Measurements from ENCODE around the gene LRGUK.

GRCh38 chr7:131031262-131032062 is 296.2 kb upstream of the MKLN1 start:
- RAMPAGE, long total RNA = no peak
- RRBS = no CpG with 5 or more reads among the region's 9 CpGs

- RAMPAGE, long total RNA = no peak
- RRBS = no CpG with 5 or more reads among the region's 6 CpGs
These were observed 294.2 kb upstream of the MKLN1 start for GRCh38 chr7:131033429-131033894.

DNA sequence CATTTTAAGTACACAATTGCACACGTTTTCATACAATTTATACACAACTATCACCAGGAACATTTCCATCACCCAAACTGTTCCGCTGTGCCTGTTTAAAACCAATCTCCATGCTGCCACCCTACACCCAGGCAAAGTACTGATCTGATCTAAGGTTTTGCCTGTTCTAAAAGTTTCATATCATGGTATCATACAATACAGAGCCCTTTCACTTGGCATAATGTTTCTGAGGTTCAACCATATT is 282.9 kb upstream of the MKLN1 start:
- RAMPAGE, long total RNA = no peak
- RRBS = no CpG with 5 or more reads among the region's 2 CpGs

DNA sequence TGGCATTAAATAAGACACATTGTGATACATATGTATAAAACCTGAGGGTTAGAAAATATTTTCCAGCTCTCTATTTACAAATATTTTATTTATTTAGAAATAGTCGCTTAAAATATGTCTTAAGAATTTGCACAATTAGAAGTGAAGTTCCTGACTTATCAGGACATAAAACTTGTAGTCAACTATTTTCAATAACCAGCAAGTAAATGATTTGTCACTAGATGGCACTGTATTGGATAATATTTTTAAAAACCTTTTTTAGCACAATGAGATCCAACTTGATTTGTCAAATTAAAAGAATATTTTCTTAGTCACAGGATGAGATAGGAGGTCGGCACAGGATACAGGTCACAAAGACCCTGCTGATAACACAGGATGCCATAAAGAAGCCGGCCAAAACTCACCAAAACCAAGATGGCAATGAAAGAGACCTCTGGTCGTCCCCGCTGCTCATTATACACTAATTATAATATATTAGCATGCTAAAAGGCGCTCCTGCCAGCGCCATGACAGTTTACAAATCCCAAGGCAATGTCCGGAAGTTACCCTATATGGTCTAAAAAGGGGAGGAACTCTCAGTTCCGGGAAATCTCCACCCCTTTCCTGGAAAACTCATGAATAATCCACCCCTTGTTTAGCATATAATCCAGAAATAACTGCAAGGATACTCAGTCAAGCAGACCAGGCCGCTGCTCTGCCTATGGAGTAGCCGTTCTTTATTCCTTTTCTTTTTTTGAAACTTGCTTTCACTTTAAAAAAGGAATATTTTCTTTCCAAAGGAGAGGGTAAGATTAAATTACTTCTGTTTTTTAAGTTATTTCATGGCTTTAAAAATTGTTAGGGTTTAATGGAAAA is 255.8 kb upstream of the MKLN1 start:
- RAMPAGE, long total RNA = no peak
- RRBS = no CpG with 5 or more reads among the region's 11 CpGs

DNA sequence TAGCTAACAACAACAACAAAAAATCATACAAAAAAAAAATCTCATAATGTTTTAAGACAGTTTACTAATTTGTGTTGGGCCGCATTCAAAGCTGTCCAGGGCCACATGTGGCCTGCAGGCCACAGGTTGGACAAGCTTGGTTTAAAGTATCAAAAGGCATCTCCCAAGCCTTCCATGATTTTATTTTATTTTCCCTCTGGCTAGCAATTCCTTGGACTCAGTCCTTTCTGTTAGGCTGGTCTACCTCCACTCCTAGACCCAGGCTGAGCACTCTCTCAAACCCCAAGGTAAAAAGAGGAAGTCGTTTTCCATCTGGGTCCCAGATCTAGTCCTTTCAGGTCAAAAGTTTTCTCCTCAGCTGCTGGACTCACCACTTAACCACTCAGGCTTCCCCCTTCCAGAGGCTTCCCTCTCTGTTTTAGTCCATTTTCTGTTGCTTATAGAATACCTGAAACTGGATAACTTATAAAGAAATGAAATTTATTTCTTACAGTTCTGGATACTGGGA is 252.3 kb upstream of the MKLN1 start:
- RAMPAGE, long total RNA = no peak
- RRBS = no CpG with 5 or more reads among the region's 2 CpGs

- RAMPAGE, long total RNA = no peak
- RRBS = 2% methylated on average over 12 of the region's 16 CpGs
These were observed 220.5 kb upstream of the MKLN1 start for GRCh38 chr7:131107305-131107538.

DNA sequence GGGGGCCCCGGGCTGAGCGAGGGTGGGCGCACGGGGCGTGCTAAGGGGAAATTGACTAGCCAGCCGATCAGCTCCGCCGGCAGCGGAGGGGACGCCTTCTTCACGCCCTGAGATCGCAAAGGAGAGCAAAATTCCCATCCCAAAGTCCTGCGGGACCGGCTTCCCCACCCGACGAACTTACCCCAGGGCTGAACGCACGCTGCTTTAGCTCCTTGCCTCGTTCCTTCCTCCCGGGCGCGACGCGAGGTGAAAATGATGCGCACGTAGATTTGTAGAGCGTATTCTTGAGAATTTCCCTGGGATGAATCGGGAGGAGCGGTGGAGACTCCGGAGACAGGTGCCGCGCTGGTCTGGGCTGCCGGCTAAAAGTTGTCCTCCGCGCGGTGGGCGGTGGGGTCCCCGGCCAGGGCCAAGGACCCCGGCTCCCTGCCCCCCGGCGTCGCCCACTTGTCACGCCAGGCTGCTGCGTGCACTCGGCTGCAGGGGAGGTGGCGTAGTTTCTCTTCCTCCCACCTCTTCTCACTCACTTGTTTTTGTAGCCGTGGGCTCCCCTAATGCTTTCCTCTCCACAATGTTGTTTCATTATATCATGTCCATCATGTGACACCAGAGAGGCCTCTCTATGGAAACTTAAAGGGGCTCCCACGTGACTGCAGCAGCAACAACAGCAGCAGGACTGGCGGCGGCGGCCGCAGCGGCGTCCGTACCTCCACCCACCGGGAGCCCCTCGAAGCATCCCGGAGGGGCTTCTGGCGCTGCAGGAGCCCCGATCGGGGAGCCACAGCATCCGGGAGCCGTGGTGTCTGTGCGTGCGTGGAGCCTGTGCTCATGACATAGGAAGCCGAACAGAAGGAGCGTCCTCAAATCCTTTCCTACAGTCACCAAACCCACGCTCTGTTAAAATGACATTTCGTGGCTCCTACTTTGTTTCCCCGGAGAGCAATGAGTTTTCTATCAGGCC is 219.9 kb upstream of the MKLN1 start:
- RAMPAGE, long total RNA = no peak
- RRBS = 2% methylated on average over 38 of the region's 70 CpGs

- RAMPAGE, long total RNA = no peak
- RRBS = no CpG with 5 or more reads among the region's 5 CpGs
These were observed 203.3 kb upstream of the MKLN1 start for GRCh38 chr7:131124294-131124867.

DNA sequence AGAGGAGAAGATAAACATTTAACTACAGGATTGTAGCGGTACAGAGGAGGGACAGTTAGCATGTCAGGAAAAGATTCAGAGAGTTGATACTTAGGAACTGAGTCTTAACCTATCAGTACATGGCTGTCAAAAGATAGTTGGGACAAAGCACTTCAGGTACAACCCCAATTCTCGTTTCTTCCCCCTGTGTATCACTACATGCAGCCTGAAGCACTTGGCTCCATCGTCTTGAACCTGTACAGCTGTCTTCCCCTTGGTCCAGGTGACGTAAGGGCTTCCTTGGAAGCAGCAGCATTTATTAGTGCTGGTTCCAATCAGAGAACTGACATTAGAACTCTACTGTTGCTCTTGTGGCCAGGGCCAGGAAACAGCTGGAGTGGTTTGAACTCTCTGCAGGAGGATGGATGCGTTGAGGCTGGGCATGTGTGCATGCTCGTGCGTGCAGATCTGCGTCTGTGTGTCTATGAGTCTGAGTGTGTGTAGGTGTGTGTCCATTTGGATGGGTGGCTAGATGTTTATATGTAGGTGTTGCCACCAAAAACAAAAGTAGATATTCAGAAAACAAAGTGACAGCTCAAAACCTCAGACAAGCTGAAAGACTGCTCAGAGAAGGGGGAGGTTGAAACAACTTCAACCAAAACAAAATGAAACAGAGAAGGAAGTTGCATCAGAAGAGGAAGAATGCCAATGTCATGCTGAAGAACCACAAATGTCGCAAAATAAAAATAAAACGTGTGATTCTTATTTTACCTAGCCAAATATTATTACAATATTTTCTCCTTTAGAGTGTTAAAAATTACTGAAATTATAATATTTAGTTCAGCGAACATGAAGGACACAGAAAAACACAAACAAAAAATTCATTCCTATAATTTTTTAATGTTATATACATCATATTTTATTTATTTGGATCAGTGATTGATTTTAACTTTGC is 96.2 kb upstream of the MKLN1 start:
- RAMPAGE, long total RNA = no peak
- RRBS = no CpG with 5 or more reads among the region's 11 CpGs

DNA sequence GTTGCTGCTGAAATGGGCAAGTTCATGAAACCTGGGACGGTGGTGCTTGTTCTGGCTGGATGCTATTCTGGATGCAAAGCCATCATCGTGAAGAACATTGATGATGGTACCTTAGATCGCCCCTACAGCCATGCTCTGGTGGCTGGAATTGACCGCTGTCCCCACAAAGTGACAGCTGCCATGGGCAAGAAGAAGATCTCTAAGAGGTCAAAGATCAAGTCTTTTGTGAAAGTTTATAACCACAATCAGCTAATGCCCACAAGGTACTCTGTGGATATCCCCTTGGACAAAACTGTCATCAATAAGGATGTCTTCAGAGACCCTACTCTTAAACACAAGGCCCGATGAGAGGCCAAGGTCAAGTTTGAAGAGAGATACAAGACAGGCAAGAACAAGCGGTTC is 85.1 kb upstream of the MKLN1 start:
- RAMPAGE, long total RNA = no peak
- RRBS = no CpG with 5 or more reads among the region's 6 CpGs

DNA sequence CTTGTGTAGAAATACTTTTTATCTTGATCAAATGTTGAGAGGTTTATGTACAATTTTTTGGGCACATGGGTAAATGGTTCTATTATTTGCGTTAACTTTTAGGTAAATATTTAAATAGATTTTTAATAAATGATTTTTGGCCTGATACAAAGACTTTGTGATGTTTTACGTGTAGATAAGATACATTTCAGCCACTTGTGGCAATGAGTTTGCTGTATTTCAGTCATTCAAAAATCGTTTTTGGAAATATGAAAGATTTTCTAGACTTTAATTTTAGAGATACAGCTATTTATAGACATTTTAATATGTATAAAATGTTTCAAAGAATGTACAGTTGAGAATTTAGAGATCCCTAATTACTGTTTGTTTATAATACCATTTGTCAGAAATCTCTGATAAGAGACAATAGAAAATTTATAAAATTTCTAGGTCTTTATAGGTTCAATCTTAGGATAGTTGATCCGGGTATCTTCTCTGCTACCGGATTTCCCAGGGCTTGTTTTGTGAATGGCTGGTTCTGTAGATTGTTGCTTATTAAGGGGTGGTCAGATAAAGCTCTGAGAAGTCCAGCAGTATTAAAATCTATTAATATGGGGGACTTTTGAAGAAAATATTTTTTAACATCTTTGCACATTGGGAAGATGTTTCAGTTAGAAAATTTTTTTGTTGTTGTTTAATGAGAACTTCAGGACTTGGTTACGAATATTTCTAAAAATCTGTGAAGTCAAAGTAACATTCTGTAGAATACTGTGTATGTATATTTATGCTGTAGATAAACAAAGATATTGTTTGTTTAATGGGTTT is 7.1 kb downstream of the MKLN1 start:
- RAMPAGE, long total RNA = no peak
- RRBS = no CpG with 5 or more reads among the region's 6 CpGs

GRCh38 chr7:131399024-131399515 is 71.4 kb downstream of the MKLN1 start:
- RAMPAGE, long total RNA = no peak
- RRBS = no CpG with 5 or more reads among the region's 4 CpGs

DNA sequence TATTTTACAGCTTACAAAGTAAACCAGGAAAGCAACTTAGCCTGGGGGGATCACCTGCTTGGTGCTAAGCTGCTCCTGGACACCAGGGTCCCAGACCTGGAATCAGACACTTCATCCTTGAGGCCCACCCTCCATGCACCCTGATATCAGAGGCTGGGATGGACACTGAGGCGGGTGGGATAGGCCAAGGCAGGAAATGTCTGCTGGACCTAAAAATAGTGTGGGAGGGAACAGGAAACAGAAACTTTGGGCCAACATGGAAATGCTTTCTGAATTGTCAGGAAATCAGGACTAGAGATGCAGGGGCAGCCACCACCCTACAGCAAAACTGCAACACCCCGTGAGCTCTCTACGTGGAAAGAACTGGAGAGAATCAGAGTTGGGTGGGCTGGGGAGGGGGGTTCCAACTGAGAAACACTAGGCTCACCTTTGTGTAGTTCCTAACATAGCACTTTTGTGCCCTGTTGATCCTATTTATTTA is 101.5 kb upstream of the PODXL start:
- RAMPAGE, long total RNA = no peak
- RRBS = no CpG with 5 or more reads among the region's 3 CpGs

DNA sequence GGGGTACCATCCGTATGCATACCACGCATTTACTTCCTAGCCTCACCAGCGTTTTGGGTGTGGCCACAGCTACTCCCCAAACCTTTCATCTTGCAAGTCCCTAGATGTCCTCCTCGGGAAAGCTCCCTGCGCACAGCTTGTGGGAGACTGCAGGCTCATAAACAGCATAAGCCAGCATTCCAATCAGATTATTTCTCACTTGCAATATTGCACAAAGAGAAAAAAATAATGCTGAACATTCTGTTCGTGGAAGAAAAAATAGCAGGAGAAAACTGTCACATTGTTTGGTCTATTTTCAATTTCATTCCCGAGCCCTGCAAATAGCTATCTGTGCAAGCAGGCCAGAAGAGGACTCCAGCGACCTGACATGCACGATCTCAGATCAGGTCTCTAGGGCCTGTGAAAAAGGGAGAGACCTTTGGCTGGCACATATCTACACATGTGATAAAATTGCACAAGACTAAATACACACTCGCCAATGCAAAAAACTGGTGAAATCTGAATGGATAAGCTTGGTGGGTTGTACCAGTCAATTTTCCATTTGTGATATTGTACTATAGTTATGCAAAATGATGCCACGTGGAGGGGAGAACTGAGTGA is 175.5 kb downstream of the PLXNA4 start:
- RAMPAGE, long total RNA = no peak
- RRBS = no CpG with 5 or more reads among the region's 11 CpGs

DNA sequence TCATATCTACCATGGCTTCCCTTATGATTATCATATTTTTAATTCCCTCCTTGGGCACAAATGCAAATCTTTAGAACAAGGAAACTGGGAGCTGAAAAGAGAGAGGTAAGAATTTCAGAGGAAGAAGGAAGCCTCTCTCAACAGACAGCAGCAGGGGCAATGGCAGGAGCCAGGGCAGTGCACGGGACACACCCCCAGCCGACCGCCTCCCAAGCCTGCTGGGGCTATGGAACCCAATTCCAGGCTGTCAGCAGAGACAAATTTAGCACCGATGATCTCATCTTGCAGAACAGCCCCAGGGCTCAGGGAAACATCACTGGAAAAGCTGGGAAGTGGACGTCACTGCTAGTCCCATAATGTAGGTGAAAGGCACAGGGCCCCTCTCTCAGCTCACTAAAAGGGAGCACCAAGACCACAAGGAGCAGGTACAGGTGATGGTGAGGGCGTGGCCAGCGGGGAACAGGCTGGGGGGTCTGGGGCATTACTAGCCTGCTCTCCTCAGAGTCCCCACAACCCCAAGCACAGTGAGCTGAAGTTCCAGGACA is 103.8 kb downstream of the PLXNA4 start:
- RAMPAGE, long total RNA = no peak
- RRBS = no CpG with 5 or more reads among the region's 7 CpGs

DNA sequence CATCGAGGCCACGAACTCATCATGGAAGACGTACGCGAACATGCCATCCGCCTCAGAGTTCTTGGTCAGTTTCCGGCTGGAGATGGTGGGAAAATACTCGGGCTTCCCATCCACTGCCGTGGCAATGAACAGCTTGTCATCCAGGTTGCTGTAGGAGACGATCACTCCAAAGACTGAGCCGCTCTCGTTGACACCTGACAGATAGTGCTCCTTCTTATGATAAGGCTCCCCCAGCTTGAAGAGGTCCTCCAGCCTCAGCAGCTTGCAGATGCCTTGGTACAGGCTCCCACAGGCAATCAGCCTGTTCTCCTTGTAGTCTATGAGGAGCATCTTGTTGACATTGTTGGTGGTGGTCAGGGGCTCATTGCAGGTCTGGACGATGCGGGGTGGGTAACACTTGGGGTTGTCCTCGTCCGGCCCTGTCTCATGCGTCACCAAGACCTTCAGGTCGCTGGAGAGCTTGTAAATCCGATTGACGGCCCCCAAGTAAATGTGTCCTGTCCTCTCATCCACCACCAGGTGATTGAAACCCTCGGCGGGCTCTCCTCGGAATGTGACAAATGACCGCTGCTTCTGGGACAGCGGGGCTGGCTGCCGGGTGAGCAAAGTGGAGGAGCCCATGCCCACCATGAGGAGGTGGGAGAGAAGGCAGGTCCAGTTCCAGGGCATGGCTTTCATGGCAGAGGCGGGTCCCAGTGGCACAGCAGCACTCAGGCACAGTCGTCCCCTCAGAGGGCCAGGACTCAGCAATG is 68.1 kb downstream of the PLXNA4 start:
- RAMPAGE, long total RNA = no peak
- RRBS = no CpG with 5 or more reads among the region's 28 CpGs

DNA sequence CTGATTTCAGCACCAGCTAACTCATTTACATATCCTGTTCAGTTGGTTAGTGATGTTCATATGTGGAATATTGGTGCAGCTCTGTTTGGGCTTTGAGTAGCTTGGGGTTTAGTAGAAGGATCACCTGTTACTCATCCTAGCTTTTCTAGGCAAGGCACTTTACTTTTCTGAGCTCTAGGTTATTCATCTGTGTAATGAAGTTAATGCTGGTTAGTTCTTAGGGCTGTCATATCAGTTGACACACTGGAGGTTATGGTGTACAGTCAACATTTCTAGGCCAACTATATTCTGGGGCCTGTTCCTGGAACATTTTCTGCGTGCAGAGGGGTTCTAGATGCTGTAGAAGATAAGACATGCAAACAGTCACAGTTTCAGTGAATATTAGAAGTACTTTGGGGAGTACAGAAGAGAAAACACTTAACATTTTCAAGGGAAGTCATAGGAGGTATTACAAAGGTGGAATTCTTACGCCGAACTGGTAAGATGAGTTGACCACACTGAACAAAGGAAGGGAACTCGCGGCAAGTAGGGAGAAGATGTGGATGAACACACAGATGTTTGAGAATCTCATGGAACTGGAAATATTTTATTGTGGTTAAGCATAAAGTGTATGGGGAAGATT is 238.6 kb downstream of the EXOC4 start:
- RAMPAGE, long total RNA = no peak
- RRBS = no CpG with 5 or more reads among the region's 5 CpGs

- RAMPAGE, long total RNA = no peak
- RRBS = no CpG with 5 or more reads among the region's 11 CpGs
These were observed 62.5 kb upstream of the LRGUK start for GRCh38 chr7:134064434-134065293.

GRCh38 chr7:134126755-134127884 is at the start of gene LRGUK:
TSS of gene LRGUK (plus strand) at chr7:134127340.
- RAMPAGE, long total RNA = no peak
- RRBS = no CpG with 5 or more reads among the region's 48 CpGs

GRCh38 chr7:134315657-134316178 is 1.0 kb downstream of the SLC35B4 start:
- RAMPAGE, long total RNA = no peak
- RRBS = no CpG with 5 or more reads among the region's 8 CpGs